Cerebral cortex (tissue), 2 donors: ENCODE data around the gene NMNAT2.

GRCh38 chr1:181105890-181106199 lies 17.3 kb downstream of the IER5 start:
- PRO-cap, 2 experiments = no peak in any of the 2 experiments

DNA sequence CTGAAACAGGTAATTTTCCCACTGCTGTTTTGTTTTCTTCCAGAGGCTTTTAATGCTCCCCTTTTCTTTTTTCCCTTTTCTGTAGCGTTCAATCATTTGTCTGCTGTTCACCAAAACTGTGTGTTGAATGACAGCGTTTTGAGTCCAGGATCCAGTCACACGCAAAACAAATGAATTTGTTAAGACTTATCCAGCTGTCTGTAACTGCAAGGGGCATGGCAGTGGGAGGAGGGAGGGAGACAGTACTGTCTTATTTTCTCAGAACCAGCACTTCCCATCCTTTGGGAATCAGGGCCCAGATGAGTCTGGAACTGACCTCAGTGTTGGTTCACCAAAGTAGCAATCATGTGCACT lies 17.7 kb downstream of the CACNA1E start:
- PRO-cap, 2 experiments = peak in 1 of 2 experiments; most common minus-strand start position 79 of the sequence (in 1)

- PRO-cap, 2 experiments = no peak in any of the 2 experiments
Measured at GRCh38 chr1:182068910-182069595, 7.5 kb upstream of the ZNF648 start.

- PRO-cap, 2 experiments = no peak in any of the 2 experiments
Measured at GRCh38 chr1:182293093-182293660, 98.4 kb downstream of the GLUL start.

DNA sequence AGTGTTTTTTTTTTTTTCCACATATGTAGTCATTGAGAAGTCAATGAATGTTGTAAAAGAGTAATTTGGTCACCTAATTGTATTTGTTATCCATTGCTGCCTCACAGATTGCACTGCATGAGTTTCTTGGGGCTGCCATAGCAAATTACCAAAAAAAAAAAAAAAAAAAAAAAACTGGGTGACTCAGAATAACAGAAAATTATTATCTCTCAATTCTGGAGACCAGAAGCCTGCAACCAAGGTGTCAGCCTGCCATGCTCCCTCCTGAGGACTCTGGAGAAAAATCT lies 37.8 kb upstream of the RGS8 start:
- PRO-cap, 2 experiments = no peak in any of the 2 experiments

DNA sequence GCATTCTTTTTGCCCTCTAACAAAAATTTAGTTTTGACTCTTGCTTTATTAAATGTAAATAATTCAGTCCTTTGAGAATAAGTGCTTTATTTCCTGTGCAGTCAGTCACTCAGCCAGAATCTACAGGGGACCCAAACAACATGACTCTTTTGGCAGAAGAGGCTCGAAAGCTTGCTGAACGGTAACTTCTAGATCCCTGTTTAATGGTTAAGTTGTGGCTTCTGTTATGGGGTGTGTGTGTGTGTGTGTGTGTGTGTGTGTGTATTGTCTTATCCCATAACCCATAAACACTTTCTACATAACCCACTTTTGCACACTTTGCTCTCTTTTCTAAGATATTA lies 54.9 kb upstream of the LAMC2 start:
- PRO-cap, 2 experiments = no peak in any of the 2 experiments

DNA sequence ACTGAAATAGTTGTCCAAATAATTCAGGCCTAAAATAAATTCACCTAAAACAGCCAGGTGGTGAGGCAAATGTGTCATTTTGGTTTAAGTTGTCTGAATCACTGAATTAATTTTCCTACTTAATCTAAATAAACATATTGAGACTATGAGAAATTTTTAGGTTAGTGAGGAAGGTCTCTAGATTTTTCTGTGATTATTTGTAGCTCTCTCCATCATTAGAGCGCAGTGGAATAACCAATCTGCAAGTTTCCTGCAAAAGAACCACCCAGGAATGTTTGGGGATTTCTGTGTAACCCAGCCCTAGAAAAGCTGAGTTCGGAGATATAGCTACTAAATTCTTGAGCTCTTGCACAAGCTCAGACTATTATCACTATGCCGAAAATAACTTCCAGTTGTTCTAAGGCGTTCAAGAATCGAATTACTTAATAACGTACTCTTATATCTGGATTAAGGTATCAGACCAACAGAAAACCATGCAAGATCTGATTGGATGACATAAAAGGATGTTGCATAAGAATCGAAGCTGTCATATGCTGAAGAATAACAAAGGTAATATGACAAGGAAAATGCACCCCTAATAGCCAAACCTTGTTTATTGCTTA lies 7.6 kb upstream of the LAMC2 start:
- PRO-cap, 2 experiments = no peak in any of the 2 experiments

DNA sequence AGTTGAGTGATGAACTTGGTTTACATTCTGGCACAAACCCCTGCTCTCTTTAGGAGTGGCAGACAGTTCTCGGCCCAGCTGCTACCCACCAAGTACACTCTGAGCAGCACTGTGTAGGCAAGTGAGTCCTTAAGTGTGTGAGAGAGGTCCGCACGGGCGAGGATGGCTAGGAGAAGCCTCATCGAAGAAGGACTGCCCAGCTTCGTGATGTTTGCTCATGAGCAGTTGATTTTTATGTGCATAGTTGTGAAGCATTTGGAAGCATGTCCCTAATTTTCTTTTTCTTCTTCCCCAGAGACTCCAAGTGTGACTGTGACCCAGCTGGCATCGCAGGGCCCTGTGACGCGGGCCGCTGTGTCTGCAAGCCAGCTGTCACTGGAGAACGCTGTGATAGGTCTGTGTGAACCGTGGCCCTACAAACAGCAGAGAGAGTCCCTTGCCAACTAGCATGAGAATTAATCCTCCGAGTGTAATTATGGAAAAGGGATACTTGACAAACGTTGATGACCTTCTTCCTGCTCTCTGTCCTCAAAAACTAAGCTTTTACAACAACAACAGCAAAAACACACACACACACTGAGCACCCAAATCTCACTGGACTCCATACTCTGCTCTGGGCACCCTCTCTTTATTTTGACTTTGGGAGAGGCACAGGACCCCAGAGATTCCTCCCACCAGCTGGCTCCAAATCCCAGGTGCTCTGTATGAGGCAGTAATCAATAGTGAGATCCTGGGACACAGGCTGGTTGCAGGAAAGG lies 32.2 kb downstream of the LAMC2 start:
- PRO-cap, 2 experiments = no peak in any of the 2 experiments

DNA sequence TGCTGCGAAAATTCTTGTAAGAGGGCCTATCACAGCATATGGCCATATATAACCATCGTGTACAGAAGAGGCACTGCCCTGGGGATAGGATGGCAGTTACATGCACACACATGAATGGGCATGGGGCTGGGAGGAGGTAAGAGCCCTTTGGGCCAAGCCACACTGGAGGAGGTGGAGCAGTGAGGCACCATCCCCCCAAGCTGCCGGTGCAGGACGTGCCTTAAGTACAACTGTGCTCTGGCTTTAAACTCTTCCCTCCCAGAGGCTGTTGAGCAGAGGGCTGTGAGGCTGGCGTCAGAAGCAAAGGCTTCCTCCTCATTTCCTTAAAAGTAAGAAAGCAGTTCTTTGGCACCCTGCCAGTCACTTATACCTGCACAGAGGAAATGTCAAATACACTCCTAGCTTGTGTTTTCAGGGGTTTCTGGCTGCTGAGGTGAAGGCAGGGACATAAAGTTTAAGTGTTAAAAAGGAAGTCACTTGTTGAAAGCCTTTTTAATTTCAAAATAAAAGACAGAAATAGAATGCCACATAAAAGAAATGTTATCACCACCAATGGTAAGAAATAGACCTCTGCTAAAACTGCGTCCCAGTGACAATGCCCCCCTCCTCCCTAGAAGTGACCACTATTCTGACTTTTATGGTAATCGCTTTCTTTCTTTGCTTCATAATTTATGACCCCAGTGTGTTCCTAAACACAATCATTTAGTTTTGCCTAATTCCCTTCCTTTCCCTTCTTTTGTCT lies 33.0 kb downstream of the LAMC2 start:
- PRO-cap, 2 experiments = no peak in any of the 2 experiments

- PRO-cap, 2 experiments = no peak in any of the 2 experiments
Measured at GRCh38 chr1:183226676-183227368, 40.8 kb downstream of the LAMC2 start.

GRCh38 chr1:183239614-183240497 lies 53.8 kb downstream of the LAMC2 start:
- PRO-cap, 2 experiments = no peak in any of the 2 experiments

DNA sequence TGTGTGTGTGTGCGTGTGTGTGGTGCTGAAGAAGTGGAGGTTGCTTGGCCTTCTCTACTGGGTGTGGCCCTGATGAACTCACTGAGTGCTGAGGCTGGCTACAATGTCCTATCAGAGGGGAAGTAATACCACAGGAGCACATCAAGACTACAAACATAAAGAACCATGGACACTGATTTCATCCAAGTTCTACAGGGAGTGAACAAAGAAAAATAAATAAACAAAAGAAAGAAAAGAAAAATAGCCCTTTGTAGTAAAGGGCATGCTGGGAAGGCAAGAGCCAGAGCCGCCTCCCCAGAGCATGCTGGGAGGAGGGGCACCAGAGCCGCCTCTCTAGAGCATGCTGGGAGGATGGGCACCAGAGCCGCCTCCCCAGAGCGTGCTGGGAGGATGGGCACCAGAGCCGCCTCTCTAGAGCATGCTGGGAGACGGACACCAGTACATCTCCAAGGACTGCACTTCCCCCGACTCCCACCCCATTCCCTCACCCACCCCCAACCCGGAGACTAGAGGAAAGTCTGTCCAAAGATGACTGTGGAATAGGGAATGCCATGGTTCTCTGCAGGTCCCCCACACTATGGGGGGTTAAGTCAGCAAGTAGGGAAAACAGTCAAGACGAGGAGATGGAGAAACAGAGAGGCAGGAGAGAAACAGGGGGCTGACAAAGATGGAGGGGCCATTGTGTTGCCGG lies 66.0 kb downstream of the LAMC2 start:
- PRO-cap, 2 experiments = no peak in any of the 2 experiments

GRCh38 chr1:183304495-183305124 lies 113.6 kb downstream of the NMNAT2 start:
- PRO-cap, 2 experiments = no peak in any of the 2 experiments

DNA sequence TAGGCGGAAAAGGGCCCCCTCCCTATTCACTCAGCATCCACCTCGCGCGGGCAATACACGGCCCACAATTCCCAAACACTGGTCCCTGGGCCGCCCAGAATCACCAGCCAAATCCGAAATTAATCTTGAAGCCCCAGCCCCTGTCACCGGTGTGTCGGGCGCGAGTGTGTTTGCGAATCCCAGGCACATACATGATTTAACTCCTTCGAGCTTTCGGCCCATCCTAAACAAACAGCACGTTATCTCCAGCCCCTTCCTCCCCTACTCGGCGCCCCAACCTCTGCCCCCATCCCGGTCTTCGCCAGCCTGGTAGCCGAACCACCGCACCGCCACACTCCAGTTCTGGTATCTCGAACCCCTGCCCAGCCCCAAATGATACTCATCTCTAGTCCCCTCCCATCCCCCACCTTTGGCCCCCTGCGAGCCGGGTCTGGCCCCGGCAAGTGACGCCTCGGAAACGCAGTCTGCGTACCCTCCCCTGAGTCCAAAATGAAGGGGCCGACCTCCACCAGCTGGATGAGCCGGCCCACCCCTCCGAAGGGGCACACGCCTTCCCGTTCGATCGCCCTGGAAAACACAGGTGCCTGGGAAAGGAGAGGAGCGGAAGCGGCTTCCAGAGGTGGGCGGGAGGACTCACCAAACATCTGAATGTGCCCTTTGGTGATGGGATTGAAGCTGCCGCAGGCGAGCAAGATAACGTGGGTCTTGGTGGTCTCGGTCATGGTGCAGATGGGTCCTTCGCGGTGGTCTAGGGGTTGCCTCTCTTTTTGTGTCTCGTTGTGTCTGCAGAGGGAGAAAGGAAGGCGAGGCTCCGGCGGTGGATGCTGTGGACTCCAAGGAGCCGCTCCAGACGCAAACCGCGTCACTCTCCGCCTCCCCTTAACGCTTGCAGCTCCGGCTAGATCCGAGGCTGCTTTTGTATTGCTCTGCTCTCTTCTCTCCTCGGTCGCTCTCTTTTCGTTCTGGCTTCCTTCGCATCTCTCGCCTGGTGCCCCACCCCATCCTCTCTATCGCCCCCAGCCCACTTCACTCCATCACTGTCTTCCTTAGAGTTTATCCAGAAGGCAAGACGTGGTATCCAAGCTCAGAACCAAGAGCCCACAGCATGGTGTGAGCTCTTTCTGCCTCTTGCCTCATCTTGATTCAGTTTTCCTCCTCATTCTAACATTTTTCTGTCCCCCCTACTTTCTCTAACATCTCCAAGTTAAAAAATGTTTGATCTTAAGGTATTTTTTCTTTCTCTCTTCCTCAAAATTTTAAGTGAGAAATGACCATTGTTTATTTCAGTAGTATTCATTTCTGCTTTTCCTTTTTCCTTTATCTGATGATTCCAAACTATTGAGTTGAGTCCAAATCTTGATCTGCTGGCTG lies at the start of gene NMNAT2:
TSS of gene NMNAT2 (minus strand) at position 835 of the 1,371 bp plus-strand sequence.
- PRO-cap, 2 experiments = peak in 1 of 2 experiments; most common plus-strand start position 919 of the sequence (in 1); most common minus-strand start position 578 of the sequence (in 1)

DNA sequence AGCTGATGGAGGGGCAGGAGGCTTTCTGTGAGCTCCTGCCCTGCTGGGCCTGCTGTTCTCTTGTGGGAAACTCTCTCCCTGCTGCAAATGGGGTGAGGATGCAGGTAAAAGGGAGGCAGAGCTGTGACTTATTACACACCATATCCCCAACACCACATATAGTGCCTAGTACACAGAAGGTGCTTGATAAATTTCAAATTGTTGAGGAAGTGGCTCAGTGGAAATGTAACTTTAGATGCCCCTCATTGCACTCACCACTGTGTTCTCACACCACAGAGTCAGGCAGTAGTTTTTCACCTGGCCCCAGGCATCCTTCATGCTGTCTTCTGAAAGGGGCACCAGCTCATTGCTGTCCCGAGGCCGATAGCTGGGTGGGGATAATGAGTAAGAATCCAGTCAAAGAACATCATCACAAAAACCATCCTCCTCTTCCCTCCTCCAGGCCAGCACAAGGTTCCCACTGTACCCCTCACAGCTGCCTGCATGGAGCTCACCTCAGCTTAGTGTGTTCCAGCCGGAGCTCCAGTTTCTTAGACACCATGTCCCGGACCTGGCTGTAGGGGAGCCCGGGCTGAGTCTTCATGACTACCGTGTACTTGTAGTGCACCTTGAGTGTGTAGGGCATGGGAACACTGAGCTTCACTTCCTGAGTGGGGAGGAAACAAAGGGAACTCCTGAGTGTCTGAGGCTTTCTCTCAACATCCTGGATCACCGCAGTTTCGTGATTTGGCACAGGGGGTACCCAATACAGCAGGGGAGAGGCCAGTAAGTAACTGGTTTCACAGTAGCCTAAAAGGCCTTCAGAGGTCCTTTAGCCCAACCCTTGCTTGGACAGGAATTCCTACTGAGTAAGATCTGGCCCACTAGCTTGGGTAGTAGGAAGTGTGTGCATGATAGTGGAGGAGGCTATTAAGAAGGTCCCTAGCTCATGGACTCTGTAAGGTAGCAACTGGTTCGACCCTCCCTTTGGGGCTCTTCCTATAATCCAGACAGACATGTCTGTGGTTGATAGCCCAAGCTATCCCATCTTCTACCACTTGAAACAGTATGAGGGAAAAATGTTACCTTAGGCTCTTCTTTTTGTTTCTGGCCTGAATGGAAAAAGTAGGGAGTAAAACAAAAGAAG lies 27.0 kb downstream of the NCF2 start:
- PRO-cap, 2 experiments = no peak in any of the 2 experiments

DNA sequence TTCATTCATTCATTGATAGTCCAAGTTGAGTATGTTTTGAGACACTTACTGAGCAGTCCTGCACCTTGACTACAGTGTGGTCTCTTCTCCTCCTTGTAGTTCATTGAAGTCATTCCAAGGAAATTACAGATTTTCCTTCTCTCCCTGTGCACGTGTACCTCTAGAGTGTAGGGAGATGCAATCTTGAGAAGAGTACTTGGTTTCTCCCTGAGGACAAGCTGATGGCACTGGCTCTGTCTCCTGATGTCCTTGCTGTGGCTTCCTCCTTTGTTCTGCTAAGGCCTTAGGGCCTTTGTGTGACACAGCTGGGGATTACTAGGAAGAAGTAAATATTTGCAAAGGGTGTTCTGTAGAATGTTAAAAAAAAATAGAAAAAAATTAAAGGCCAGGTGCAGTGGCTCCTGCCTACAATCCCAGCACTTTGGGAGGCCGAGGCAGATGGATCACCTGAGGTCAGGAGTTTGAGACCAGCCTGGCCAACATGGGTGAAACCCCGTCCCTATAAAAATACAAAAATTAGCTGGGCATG lies 66.2 kb upstream of the APOBEC4 start:
- PRO-cap, 2 experiments = no peak in any of the 2 experiments

DNA sequence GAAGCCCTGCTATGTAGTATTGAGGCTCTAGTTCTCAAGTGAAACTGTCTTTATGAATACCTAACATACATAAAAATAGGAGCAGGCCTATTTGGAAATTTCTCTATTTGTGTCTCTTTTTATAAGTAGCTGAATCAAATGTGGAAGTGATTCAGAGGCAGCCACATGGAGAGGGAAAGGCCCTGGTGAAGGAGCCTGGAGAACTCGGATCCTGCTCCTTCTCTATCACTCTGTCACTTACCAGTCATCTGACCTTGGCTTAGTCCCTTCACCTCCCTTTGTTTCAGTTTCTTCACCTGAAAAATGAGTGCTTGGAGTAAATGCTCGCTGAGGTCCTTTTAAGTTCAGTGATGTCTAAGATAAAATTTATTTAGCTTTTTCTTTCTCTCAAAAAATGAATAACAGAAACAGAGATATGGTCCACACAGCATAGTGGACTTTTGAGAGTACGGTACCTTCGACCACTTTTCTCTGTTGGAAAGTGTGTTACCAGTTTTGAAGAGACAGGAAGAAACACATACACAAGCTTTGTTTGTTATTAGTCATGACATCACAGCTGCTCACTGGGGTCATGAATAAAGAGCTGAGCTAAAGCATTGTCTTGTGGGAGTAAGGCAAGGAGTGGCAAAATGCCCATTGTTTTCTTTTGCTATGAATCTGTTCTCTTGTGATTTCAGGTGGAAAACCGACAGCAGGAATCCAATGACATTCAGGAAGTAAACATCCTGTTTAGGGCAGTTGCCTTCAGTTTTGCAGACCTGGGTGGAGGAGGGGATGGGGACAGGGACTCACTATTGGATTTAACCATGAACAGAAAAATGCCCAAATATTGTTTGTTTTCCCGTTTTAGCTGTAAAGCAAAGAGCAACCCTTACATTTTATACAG lies 66.0 kb downstream of the RGL1 start:
- PRO-cap, 2 experiments = peak in 1 of 2 experiments; most common plus-strand start position 137 of the sequence (in 1)

DNA sequence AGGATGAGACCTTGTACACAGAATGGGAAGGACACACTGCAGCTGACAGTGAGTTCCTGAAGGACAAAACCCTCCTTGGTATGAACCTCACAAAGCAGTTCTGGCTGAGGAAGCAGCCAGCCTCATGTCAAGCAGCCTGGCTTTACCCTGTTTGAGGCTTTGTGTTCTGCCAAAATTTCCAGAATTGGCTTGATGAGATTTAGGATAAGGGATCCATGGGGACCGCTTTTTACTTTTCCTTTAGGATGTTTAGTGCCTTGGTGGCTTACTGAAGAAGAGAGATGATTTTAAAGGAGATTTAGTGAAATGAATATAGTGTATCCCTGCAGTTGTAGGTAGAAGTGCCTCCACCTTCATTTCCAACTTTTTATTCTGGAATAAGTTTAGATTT lies 93.8 kb downstream of the RGL1 start:
- PRO-cap, 2 experiments = peak in 1 of 2 experiments; most common plus-strand start position 92 of the sequence (in 1)

DNA sequence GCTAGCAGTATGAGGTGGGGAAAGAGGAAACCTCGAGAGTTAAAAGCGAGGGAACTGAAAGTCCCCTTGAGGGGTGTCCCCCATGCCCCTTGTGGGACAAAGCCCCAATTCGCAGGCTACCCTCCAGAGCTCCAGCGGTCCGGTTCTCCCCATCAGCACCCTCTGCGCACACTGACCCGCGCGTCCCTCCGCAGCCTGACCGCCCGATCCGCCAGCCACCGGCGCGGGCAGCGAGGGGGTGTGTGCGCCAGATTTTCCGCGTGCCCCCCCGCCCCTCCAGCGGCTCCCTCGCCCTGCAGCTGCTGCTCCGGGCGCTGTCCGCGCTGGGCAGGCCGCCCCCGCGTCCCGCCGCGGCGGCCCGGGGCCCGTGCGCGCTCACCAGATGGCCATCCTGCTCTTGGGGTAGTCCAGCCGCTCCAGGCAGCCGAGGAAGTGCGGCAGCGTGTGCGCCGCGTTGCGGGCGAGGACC lies 778 bp downstream of the COLGALT2 start:
- PRO-cap, 2 experiments = peak in 1 of 2 experiments; most common plus-strand start position 250 of the sequence (in 1); most common minus-strand start position 173 of the sequence (in 1)

DNA sequence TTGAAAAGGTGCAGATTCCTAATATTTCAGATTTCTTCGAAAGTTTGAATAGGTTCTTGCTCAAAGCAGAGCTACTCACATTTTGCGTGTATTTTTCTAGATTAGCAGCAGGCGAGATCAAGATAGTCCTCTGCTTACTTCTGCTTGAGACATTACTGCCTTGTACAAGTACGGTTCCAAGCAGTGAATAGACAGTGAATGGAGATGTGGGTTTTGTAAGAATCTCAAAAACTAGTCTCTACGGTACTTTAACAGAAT lies 741 bp downstream of the TSEN15 start:
- PRO-cap, 2 experiments = no peak in any of the 2 experiments